ENCODE measurements around the gene AVP.

- PRO-cap, 4 experiments, result peak in 1 of 4 experiments; most common minus-strand start chr20:1844778 (in 1)
- RAMPAGE, long total RNA, 4 experiments, result no peak in any of the 4 experiments
These were observed 50.4 kb upstream of the SIRPA start for GRCh38 chr20:1844659-1845273.

DNA sequence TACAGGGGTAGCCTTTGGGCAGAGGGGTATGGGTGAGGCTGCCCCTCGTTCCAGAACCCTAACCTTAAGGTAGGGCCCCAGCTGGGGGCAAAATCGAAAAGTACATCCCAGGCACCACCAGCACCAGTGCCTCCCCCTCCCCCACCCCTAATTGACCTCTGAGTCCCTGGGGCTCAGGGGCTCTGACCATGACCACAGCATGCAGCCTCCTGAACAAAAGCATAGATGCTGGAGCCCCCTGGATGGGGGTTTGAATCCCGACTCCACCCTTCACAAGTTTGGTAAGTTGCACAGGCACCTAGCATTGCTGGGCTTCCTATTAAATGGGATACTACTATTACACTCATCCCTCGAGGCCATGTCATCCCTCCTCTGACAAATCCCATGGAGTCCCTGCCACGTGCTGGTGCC, 15.4 kb upstream of the SIRPA start:
- PRO-cap, 4 experiments, result no peak in any of the 4 experiments
- RAMPAGE, long total RNA, 4 experiments, result no peak in any of the 4 experiments

- PRO-cap, 4 experiments, result no peak in any of the 4 experiments
- RAMPAGE, long total RNA, 4 experiments, result no peak in any of the 4 experiments
These were observed 32.1 kb downstream of the SIRPA start for GRCh38 chr20:1927143-1927842.

DNA sequence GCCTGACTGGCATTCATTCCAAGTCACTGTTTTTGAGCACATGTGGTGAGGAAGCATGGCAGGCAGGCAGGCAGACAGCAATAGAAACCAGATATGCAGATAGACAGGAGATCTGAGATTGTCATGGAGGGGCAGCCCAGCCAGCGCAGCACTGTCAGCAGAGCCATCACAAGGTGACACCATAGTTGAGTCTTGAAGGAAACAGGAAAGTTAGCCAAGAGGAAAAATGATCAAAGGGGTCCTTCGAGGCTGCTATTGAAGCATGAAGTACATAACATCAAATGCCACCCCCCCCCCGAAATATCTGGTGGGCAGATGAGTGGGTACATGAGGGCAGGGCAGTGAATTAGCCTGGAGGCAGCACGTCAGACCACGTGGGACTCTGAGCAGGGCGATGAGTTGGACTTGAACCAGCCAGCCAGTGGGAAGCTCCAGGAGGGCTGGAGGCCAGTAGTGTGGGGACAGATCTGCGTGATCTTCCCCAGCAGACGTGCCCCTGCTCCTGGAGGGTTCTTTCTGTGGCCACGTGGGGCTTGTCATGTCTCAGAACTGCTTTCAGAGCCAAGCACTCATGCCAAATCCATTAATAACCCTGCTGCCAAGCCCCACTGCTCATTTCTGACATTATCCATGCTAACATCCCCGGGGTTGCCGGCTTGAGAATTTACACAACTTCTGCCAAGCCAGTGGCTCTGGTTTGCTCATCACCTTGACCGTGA, 38.1 kb downstream of the SIRPA start:
- PRO-cap, 4 experiments, result no peak in any of the 4 experiments
- RAMPAGE, long total RNA, 4 experiments, result start-site peak on the plus strand in 1 of 4 experiments, centred at position 59 of the sequence, 5 reads per replicate

DNA sequence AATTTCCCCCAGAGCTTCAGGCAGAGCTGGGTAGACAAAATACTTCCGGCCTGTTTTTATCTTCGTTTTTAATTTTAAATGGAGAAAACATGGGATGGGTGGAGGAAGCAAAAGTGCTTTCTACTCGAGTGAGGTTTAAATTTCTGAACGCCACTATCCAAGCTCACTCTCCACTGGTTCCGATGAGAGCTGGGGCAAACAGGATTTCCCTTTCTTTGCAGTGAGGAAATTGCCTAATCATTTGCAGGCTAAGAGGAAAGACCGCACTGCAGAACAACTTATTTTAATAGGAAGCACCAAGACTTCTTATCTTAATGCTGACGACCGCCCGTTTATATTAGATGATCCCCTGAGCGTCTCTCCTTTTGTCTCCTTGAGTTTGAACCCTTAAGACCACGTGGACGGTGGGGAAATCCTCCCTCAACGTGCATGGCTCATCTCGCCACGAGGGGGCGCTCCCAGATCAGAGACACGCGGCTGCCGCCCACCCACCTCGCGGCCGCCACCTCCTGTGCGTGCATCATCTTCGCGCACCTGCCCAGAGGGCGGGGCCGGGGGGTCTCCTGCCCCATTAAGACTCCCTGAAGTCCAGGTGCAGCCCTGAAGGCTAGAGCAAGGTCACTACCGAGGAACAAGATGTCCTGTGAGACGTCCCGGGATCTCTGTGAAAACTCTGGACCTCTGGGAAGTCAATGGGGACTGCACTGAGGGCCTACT, 28.3 kb downstream of the PDYN start:
- PRO-cap, 4 experiments, result peak in 1 of 4 experiments; most common minus-strand start position 175 of the sequence (in 1)
- RAMPAGE, long total RNA, 4 experiments, result no peak in any of the 4 experiments

DNA sequence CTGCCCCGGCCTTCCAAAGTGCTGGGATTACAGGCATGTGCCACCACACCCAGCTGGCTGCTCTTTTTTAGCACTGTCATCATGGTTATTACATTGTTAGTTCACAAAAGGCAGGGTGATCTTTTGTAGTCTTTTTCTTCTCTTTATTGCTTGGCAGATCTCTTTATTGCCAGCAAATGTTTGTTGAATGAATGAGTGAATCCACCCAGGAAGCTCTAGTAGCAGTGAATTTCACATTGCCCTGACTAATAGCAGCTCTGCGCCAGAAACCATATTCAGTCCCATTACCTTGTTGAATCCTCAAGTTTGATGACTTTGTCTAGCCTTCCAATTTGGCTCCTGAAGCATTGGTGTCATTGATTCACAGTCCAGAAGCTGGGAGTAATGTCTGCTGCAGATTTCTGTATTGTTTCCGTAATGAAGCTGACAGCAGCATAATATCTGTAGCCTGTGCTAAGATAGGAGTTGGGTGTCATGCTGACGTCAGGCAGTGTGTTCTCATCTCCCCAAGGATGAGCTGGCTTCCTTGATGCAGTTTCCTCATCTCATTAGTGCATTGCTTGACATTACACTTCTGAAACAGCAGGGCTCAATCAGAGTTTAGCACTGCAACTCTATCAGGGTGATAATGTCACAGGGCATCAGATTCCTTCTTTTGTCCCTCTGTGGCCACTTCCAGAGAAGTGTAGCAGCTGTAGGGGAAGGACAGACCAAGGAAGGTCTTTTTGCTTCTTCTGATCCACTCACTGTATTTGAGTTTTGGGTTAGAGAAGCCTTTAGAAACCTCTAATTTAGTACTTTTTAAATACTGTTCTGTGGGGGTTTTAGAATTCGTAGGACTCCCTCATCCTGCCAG, 84.8 kb upstream of the TGM3 start:
- PRO-cap, 4 experiments, result peak in 2 of 4 experiments; most common plus-strand start position 592 of the sequence (in 2); most common minus-strand start position 414 of the sequence (in 1)
- RAMPAGE, long total RNA, 4 experiments, result start-site peak on the minus strand in 1 of 4 experiments, centred at position 398 of the sequence, 6 reads per replicate

DNA sequence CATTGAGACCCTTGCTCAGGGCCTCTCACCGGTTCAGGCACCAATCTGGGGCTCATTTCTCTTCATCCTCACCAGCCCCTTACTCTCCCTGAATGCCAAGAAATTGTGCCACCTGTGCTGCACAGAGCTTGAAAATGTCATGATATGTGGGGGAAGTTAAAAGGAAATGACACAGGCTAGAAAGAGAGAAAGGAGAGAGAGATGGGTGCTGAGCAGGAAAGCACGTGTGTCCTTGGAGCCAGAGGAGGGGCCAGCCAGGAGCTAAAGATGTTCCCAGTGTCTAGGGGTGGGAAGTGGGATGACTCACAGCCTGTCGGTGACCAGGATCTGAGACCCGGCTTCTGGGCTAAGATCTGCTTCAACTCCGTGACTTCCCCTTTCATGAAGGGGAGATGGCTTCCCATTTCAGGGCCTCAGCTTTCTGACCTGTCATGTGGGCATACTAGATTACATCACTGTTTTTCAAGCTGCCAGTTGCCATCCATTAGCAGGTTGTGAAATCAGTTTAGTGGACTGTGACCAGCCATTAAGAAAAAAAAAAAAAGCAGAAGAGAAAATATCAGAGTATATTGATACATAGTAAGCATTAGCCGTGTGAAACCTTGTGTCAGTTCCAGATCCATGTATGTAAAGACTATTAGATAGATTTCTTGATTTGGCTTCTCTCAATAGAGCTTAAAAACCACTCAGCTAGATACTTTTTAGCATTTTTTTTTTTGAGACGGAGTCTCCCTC, 5.4 kb downstream of the TGM3 start:
- PRO-cap, 4 experiments, result peak in 3 of 4 experiments; most common minus-strand start position 383 of the sequence (in 2)
- RAMPAGE, long total RNA, 4 experiments, result no peak in any of the 4 experiments

DNA sequence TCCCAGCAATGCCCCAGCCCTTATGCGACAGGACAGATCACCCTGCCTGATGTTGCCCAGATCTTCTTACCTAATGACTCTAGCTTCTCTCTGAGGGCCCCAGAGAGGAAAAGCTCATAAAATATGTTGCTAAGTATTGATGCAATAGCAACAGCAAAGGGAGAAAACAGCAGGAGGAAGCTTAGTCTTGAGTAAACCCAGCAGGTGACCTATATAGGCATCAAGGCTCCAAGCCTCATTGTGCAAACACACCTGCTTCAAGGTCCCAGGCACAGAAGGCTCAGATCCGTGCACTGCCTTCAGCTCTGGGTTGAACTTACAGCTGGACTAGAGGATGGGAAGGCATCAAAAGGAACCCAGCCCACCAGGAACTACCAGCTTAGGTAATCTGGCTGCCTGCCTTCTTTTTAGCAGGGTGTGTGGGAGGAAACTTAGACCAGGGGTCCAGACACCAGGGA, 34.3 kb downstream of the TGM3 start:
- PRO-cap, 4 experiments, result no peak in any of the 4 experiments
- RAMPAGE, long total RNA, 4 experiments, result no peak in any of the 4 experiments

DNA sequence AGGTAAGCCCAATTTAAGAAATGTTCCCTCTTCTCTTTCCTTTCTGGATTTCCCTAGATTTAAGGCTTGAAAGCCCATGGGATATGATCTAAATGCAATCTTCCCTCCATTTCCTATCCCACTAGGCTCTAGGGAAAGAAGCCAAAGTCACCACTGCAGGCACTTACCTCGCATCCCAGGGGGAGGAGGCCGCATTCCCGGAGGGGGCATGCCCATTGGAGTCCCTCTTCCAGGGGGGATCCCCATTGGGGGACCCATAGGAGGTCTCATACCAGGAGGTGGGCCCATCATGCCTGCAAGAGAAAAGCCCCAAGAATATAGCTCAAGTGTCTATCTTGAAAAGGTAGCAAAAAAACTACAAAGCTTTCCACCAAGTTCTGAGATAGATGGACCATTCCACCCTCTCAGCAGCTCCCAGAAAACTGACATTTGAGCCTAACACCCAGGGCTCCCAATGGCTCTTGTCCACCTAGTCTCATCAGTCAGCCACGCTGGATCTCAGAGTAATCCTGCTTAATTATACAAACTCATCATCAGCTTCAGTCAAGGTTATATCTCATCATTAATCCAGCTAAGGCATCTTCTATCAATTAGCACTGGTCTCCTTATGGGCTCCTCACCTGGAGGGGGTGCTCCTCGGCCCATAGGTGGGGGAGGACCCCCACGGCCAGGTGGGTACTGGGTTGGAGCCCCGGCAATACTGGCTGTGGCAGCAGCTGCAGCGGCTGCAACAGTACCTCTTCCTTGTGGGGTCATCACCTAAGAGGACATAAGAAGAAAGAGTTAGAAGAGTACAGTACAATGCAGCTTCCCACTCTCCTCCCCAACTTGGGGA, 7.9 kb downstream of the SNRPB start:
- PRO-cap, 4 experiments, result peak in 1 of 4 experiments; most common minus-strand start position 548 of the sequence (in 1)
- RAMPAGE, long total RNA, 4 experiments, result no peak in any of the 4 experiments

DNA sequence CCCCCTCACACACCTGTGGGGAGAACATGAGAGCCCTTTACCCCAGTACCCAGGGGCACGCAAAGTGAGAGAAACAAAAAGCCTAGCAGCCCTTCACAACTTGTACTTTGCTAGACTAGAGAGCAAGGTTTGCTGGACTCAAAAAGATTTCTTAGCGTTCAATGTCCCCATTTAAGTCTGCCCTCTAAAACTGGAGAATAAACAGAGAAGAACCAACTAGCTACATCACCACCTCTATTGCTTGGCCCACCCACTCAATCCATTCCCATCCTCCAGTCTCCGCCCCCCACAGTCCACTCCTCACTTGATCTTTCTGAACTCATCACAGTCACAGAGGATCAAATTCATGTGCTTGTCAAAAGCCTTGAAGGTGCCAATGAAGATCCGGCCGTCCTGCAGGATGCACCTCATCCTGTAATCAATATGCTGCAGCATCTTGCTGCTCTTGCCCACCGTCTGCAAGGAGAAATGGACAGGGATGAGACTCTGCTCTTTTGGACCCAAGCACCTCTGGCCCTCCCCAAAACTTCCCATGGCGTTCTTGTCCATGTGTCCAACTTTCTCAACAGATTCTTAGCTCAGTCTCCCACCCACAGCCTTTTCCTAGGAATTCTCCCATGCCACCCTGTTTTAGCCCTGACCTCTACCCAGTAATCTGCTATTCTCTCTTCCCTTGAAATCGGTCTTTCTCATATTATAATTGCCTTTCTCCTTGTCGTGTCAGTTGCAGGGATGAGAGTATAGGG, 3.1 kb downstream of the SNRPB start:
- PRO-cap, 4 experiments, result no peak in any of the 4 experiments
- RAMPAGE, long total RNA, 4 experiments, result no peak in any of the 4 experiments

DNA sequence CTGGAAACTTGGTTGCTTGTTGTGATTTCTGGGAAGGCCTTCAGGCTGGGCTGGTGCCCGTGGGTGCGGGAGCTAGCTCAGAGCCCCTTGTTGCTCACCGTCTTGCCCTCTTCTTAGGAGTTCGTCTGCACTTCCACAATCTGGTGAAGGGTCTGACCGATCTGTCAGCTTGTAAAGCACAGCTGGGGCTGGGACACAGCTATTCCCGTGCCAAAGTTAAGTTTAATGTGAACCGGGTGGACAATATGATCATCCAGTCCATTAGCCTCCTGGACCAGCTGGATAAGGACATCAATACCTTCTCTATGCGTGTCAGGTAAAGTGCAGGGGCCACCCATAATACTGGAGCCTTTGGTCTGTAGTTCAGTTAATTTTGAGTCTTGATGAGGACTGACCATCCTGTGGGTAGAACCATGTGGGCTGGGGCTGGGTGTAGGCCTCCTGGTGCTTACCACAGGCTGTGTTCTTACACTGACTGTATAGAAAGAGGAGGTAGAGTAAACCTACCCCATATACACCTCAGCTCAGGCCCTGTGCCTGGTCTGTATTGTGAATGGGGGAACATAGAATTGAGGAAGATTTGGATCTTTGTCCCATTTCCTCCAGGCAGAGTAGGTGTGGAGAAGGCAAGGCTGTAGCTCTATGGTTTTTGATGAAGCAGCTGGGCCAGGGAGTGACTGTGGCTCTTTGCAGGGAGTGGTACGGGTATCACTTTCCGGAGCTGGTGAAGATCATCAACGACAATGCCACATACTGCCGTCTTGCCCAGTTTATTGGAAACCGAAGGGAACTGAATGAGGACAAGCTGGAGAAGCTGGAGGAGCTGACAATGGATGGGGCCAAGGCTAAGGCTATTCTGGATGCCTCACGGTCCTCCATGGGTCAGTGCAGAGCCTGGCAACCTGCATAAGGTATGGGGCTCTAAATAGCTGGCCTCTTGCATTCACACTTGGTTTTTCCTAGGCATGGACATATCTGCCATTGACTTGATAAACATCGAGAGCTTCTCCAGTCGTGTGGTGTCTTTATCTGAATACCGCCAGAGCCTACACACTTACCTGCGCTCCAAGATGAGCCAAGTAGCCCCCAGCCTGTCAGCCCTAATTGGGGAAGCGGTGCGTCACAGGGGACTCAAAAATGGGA, 2.6 kb downstream of the NOP56 start:
- PRO-cap, 4 experiments, result no peak in any of the 4 experiments
- RAMPAGE, long total RNA, 4 experiments, result no peak in any of the 4 experiments

GRCh38 chr20:2799504-2800151, 799 bp downstream of the CPXM1 start:
- PRO-cap, 4 experiments, result no peak in any of the 4 experiments
- RAMPAGE, long total RNA, 4 experiments, result no peak in any of the 4 experiments

GRCh38 chr20:2872145-2873233, 792 bp upstream of the PTPRA start:
- PRO-cap, 4 experiments, result no peak in any of the 4 experiments
- RAMPAGE, long total RNA, 4 experiments, result no peak in any of the 4 experiments

GRCh38 chr20:2931711-2932553, 58.7 kb downstream of the PTPRA start:
- PRO-cap, 4 experiments, result no peak in any of the 4 experiments
- RAMPAGE, long total RNA, 4 experiments, result no peak in any of the 4 experiments

DNA sequence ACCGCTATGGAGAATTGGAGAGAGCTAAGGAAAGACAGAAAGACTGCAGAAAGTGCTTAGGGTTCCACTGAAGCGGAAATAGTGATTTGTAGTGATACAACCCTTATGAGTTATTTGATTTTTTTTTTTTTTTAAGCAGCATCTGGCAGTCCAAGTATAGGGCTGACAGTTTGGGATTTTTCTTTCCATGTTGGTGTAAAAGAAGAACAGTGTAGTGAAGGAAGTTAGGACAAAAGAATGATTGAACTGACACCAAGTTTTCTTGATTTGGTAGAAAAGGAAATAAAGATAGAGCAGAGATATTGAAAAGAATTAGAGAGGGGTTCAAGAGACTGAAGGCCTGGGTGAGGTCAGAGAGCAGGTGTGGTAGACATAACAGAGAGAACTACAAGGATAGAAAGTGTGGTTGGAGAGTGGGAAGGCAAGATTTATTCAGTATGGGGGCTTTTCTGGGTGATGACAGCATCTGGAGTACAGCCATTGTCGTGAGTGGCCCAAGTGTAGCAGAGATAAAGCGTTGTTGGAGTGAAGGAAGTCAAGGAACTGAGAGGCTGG, 84.6 kb downstream of the PTPRA start:
- PRO-cap, 4 experiments, result no peak in any of the 4 experiments
- RAMPAGE, long total RNA, 4 experiments, result no peak in any of the 4 experiments

DNA sequence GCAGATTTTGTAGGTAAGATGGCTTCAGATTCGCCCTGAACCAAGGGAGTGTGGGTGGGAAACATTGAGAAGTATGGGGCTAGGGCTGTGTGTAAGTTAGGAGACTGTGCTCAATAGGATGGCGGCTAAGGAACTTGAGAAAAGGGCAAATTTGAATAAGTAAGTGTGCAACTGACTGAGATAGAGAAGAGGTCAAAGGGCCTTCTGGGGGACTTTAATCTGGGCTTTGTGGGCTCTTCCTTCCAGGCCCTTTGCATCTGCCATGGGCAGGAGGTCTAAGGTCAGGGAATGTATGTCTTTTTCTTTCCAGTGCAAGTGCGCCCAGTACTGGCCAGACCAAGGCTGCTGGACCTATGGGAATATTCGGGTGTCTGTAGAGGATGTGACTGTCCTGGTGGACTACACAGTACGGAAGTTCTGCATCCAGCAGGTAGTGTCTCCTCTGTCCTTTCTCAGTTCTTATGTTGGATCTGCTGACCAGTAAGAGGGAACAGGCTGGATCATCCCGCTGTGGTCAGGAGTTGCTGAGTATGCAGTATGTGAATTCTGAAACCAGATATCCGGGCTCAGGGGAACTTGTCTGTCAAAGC, 22.3 kb upstream of the GNRH2 start:
- PRO-cap, 4 experiments, result no peak in any of the 4 experiments
- RAMPAGE, long total RNA, 4 experiments, result no peak in any of the 4 experiments

- PRO-cap, 4 experiments, result no peak in any of the 4 experiments
- RAMPAGE, long total RNA, 4 experiments, result no peak in any of the 4 experiments
These were observed at the start of gene AVP for GRCh38 chr20:3084659-3085008. AVP (minus strand) TSS chr20:3084724.

DNA sequence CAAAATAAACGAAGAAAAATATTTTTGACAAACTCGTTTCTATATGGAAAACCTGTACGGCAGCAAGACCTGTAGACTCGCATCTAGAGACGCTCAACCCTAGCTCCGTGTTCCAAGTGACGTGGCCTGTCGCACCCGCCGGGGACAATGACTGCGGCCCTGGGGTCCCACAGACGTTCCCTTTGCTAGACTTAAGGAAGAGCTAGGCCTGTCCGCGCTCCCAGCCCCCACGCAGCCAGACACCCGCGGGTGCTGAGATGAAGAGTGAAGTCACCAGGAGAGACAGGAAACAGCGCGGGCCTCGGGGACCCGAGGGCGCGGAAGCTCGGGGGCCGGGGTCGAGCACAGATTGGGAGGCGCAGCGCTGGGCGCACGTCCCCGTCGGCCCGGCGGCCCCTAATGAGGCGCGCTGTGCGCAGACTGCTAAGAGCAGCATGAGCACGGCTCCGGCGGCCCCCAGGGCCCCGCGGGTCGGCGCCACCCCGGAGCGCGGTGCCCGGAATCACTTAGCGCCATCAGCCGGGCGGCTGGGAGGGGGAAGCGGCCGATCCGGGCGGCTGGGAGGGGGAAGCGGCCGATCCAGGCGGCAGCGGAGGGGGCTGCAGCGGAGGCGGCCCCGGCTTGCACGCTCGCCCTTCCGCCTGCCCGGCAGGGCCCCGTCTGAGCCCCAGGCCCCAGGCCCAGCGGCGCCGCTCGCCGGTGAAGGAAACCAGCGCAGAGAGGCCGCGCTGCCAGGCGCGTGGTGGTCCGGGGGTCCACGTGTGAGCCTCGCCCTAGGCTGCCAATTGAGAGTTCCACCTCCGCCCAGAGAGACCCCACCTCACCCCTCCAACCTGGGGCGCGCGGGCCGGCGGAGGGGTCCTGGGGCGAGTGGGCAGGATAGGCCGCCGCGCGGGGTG, 8.2 kb upstream of the AVP start:
- PRO-cap, 4 experiments, result peak in 4 of 4 experiments; most common plus-strand start position 238 of the sequence (in 2); most common minus-strand start position 398 of the sequence (in 2)
- RAMPAGE, long total RNA, 4 experiments, result no peak in any of the 4 experiments

GRCh38 chr20:3243660-3244209, 4.7 kb upstream of the SLC4A11 start:
- PRO-cap, 4 experiments, result peak in 4 of 4 experiments; most common plus-strand start chr20:3244014 (in 4); most common minus-strand start chr20:3243761 (in 1)
- RAMPAGE, long total RNA, 4 experiments, result no peak in any of the 4 experiments

GRCh38 chr20:3519690-3520598, 49.1 kb downstream of the ATRN start:
- PRO-cap, 4 experiments, result no peak in any of the 4 experiments
- RAMPAGE, long total RNA, 4 experiments, result no peak in any of the 4 experiments

Data from spleen (tissue), 7 donors.